ENCODE measurements around the gene ATP6V0E1.

DNA sequence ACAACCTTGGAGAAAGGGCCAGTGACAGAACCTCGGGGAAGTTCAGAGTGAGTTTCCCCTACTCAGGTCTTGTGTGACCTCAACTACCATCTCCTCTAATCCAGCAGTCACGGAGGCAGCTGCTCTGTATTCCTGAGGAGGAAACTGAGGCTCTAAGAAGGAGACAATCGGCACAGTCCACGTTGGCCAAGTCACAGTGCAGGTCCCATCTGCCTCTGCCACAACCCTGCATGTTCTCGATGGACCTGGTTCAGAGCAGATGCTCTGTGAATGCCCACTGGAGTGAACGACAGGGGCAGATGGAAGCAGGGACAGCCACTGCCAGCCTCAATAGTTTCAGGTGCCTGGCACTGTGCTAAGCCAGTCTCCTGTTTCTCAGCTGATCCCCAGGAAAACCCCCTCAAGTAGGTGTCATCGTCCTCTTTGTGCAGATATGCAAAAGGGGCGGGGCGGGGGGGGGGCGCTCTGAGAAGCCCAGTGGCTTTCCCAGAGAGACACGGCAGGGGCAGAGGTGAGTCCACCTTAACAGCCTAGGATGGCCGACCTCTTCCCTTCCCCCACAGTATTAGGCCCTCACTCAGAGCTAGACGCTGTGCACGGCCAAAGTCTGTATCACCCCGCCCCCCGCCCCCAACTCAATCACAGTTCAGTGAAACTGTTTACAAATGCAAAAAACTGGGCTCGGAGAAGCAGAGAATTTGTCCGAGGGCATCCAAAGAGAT lies 539 bp upstream of the ERGIC1 start:
- PRO-cap: no peak

DNA sequence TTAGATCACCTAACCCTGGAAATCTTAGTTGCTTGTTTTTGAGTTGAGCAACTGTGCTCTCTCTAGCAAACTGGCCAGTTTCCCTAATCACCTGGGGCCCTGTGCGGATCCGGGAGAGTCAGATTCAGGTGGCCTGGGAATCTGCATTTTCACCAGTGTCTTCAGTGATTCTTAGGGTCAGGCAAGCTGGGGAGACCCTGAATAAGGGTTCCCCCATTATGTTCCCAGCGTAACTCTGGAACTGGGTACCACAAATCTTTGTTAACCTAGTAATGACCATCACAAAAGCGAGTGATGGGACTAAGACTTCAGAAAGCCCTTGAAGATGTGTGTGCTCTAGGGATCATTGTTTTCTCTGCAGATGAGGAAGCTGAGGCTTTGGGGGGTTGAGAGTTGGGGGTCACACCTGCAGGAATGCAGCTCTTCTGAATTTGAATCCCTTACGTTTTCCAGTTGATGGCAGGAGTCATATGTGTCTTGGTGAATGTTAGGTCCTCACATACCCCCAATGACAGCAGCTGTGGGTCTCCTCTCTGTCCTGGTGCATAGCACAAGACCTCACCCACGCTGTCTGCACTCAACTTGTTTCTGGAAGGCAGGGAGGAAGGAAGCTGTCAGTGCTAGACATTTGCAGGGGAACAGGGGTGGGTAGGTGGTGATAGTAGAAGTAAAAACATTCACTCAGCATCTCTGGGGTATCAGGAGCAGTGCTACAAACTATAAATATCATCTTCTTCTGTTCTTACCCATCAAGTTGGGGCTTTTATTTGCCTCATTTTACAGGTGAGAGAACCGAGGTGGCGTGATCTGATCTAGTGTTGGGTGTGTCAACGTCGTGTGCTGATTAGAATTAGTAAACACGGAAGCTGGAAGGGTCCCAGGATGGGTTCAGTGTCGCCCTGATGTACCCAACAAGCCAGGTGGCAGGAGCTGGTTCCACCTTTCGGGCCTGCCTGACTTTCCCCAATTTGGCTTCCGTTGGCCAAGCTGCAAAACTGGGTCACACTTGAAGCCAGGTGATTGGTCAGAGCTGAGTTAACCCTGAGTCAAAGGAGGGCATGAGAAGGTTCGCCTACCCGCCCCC lies 15.5 kb downstream of the ERGIC1 start:
- PRO-cap: no peak

- PRO-cap: no peak
These were observed 26.9 kb downstream of the ERGIC1 start for GRCh38 chr5:172860476-172861735.

GRCh38 chr5:172862209-172862883 lies 28.3 kb downstream of the ERGIC1 start:
- PRO-cap: no peak

GRCh38 chr5:172902915-172903482 lies 56.2 kb upstream of the RPL26L1 start:
- PRO-cap: no peak

- PRO-cap: no peak
These were observed 28.1 kb upstream of the RPL26L1 start for GRCh38 chr5:172930891-172931720.

DNA sequence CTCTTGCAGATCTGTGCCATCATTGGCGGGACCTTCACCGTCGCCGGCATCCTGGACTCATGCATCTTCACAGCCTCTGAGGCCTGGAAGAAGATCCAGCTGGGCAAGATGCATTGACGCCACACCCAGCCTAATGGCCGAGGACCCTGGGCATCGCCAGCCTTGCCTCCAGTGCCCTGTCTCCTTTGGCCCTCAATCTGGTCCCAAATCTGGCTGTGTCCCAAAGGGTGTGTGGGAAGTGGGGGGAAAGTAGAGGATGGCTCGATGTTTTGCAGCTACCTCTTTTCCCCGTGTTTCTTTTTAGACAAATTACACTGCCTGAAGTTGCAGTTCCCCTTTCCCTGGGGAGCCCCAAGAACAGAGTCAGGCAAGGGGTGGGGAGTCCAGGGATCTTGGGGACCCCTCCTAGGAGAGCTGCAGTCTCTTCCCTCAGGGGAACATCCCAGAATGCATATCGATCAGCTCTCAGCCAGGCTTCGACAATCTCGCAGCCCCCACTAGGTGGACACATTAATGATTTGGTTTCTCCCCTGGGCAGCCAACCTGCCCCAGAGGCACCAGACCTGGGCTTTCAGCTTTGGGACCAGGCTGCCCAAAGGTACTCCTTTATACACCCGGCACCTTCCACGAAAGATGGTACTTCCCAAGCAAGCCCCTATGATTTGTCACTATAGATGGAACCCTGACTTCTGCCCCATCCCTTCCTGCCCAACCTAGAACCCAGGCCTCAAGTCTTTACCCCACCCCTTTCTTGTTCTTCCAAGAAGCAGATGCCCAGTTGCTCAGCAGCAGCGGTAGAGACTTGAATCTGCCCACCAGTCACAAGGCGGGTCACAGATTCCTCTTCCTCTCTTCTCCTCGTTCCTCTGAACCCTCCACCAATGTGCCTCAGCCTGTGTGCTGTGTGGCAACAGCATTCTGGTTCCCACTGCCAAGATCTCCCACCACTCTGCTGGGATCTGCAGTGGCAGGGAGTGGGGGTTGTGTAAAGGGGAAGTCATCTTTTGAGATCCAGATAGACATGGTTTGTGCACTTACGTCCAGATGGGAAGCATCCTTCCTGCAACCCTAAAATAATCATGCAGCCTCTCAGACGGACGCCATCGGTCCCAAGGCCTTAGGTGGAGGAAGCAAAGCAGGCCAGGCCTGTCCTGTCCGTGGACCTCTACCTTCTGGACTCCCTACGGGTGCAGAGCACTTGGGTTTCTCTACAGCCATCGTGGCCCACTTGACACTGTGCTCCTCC lies 8.1 kb upstream of the RPL26L1 start:
- PRO-cap: no peak

- PRO-cap: bidirectional peak, plus-strand start at chr5:172983801, minus-strand start at chr5:172983666
These were observed at the start of gene ATP6V0E1 for GRCh38 chr5:172983427-172984306. TSS of gene ATP6V0E1 (plus strand) at chr5:172983771.

DNA sequence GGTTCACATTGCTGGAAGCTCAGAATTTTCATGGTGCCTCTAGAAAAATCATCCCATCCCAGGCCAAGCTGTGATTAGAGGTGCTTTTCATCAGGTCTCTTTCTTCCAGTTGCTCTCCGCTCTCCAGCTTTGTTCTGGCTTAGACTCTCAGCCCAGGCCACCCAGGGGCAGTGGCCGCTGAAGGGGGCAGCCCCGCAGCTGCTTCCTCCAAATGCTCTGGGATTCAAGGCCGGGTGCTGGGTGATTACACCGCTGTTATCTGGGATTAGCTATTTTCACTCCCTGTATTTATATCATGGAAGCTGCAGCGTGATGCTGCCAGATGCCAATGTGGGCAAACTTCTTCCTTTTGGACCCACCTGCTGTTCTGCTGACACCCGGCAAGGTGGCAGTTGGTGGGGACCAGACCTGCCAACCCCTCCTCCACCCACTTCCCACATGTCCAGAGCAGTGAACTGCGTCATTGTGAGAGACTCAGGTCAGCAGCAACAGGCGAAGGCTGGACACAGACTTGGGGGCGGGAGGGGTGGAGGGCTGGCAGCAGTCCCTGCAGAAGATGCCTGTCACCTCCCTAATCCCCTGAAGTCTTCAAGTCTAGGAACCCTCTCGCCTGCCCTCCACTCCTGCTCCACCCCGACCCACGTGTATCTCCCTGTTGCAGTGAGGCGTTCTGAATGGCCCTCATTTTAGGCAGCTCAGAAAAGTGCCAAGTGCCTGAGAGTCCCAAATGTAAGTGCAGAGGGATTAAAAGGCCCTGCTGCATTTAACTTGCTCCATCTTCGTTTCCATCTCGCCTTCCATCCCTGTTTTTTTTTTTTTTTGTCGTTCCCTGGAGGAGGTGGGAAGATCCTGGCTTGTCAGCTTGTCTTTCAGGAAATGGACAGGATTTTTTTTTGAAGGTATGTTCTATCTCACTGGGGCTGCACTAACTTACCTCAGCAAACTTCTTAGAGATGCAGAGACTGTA lies 34.0 kb upstream of the NKX2-5 start:
- PRO-cap: no peak

DNA sequence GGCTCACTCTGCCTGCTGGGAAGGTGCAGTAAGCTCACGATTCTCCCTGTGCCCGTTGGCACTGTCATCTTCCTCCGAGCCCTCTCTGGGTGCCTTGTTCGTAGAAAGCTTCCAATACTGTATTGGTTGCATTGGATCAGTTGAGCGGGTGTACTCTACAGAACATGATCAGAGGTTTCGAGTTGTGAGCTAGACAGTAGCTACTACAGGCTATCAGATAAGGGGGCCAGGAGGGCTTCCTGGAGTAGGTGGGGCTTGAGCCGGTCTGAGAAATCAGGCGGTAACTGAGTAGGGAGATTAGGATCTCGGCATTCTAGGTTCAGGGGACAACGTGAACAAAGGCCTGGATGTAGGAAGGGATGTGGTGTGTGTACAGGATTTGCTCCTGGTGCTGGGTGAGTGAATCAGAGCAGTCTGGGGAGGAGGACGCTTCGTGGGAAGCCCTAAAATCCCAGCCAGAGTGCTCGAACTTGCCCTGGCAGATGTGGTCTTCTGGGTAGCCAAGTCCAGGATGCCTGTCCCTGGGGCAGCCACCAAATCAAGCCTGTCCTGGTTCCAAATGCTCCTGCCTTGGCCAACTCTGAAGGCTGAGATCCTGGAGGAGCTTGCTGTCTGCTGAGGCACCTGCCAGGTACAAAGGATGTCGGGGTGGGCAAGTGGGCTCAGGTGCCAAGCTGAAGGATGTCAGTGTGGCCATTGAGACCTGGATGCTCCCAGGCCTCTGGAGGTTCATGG lies 33.5 kb downstream of the STC2 start:
- PRO-cap: no peak

- PRO-cap: no peak
These were observed 3.9 kb downstream of the STC2 start for GRCh38 chr5:173324001-173325126.

GRCh38 chr5:173329001-173329440 lies 807 bp upstream of the STC2 start:
- PRO-cap: no peak

DNA sequence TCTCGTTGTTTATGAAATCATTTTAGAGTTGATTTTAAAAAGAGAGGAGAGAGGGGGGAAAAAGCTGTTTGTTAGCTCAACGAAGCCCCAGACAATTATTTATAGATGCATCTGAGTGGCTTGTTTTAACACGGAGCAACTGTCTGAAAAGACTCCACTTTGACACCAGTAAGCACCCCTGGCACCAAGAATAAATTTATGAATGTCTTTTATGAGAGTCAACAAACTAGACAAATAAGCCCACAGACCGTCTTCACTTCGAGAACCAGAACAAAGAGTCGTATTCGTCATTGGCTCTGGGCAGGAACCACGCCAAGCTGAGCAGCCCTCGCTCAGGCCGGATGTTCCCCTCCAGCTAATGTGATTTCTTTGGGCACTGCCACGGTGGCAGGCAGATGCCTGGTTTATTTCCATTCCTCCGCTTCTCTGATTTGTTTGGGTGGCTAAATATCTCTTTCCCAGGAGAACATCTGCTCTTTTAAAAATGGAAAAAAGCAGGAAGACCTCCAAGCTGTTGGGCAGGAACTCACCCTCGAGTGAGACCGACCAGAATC lies 91.9 kb upstream of the STC2 start:
- PRO-cap: no peak

- PRO-cap: no peak
These were observed 141.5 kb downstream of the BOD1 start for GRCh38 chr5:173474736-173475499.

GRCh38 chr5:173498378-173498840 lies 118.0 kb downstream of the BOD1 start:
- PRO-cap: no peak

DNA sequence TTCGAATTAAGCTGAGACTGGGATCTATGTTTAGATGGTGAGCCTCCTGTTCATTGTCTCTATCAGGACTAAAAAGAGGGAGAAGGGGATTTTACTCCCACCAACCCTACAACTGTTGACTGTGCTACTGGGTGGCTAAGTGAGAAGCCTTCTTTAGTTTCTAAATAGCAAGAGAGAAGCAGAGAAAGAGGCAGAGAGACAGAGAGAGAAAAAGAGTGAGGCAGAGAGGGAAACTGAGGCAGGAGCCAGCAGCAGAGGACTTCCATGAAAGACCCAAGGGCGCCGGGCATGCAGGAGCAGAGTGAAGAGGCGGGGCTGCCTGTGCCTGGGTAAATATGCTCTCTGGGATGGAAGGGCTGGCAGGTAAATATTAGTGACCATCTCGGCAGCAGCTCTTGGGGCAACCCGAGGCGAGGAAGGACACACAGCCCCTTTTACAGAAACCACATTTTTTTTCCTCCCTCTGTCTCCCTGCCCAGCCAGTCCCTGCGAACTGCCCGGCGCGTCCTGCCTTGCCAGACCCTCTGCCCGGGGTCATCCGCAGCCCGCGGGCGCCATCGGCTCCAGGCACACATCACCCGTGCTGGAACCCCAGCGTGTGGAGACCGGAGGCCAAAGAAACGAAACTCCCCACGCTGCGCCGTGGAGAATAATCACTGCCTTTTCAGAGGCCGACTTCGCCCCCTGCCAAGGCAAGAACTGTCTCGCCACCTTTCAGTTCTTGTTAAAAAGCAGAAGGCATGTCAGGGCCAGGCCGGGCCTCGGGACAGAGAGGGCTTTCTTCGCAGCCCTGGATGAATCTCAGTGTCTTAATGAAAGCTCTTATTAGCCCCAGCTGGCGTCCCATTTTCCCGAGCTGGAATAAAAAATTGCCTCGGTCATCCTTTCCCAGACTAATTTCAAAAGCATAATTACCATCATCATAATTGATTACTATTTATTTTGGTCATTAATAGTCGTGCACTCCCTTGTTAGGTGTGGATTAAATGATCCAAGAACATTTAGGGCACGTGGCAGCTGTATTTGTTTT lies 61.3 kb downstream of the BOD1 start:
- PRO-cap: no peak

GRCh38 chr5:173606909-173607794 lies 9.3 kb downstream of the BOD1 start:
- PRO-cap: no peak

- PRO-cap: bidirectional peak, plus-strand start at chr5:173616136, minus-strand start at chr5:173616036
These were observed 522 bp downstream of the BOD1 start for GRCh38 chr5:173615696-173616559.

DNA sequence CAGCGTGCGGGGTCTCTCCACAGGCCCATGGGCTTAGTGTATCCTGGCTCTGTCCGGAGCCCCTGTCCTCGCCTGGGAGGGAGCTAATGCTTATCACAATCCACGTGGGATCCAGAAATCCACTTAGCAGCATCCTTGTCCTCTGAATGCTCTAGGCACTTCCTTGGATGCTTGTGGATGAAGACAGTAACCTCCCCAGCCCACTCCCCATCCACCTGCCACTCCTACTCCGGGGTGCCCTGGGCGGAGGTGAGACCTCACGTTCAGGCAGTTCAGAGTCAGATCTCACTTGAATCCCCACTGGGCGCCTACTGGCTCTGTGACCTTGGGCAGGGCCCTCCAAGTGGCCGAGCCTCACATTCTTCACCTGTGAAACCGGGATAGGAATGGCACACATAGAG lies 112.4 kb upstream of the BOD1 start:
- PRO-cap: no peak

DNA sequence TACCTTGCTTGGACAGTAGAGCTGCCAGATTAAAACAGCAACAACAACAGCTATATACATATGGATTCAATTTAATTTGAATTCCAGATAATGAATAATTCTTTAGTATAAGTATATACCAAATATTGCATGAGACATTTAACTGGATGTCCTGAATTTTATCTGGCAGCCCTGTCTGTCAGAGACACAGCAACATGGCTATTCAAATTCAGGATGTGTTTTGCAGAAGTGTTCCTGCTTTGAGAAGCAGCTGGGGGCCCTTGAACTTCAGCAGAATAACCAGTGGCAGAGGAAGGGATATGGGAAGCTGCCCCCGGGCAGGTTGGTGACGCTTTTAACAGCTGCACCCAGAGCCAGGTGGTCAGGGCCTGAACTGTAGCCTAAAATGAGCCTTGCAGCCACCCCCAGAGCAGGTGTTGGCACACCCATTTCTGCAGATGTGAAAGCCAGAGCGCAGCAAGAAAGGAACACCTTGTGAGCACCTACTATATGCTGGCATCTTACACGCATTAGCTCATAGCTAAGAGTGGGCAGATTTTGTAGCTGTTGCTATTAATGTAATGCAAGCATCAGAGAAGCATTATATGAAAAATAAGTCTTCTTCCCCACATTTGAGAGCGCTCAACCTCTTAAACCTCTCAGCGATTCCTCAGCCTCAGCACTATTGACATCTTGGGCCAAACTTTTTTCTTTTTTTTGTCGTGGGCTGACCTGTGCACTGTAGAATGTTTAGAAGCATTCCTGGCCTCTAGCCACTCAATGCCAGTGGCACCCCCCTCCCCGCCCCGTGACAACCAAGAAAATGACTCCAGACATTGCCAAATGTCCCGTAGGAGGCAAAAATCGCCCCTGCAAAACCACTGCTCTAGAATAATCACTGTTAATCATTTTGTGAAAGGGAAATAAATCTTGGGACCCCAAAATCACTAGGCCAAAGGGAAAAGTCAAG lies 128.8 kb upstream of the BOD1 start:
- PRO-cap: no peak